Tibial artery (tissue), 1 donor: ENCODE measurements around the gene PTGS1.

DNA sequence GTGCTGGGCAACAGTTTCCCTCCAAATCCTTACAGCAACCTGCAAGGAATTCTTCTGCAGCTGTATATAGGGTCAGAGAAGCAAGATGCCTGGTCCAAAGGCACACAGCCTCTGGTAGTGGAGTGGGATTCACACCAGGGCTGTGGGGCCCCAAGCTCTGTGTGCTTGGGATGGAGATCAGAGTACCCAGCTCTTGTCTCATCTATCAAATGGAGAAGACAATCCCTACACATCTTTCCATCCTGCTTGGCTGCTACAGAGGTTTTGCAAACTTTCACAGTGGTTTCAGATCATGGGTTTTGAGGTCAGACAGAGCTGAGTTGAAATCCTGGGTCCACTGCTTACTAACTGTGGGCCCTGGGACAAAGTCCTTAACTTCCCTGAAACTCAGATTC is 429 bp upstream of the TRAF1 start:
- PRO-cap = no peak

DNA sequence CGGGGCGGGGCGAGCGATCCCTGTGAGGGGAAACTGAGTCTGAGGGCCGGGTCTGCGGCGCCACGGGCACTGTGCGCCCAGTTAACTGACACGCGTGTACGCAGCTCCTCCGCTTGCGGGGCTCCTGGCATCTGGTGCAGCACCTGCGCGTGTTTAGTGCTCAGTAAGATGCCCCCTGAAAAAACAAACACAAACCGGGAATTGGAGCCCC is 2.6 kb upstream of the TRAF1 start:
- PRO-cap = no peak

- PRO-cap = no peak
Measured at GRCh38 chr9:121287385-121287750, 19.4 kb downstream of the GSN start.

- PRO-cap = no peak
Measured at GRCh38 chr9:121288811-121289857, 21.2 kb downstream of the GSN start.

DNA sequence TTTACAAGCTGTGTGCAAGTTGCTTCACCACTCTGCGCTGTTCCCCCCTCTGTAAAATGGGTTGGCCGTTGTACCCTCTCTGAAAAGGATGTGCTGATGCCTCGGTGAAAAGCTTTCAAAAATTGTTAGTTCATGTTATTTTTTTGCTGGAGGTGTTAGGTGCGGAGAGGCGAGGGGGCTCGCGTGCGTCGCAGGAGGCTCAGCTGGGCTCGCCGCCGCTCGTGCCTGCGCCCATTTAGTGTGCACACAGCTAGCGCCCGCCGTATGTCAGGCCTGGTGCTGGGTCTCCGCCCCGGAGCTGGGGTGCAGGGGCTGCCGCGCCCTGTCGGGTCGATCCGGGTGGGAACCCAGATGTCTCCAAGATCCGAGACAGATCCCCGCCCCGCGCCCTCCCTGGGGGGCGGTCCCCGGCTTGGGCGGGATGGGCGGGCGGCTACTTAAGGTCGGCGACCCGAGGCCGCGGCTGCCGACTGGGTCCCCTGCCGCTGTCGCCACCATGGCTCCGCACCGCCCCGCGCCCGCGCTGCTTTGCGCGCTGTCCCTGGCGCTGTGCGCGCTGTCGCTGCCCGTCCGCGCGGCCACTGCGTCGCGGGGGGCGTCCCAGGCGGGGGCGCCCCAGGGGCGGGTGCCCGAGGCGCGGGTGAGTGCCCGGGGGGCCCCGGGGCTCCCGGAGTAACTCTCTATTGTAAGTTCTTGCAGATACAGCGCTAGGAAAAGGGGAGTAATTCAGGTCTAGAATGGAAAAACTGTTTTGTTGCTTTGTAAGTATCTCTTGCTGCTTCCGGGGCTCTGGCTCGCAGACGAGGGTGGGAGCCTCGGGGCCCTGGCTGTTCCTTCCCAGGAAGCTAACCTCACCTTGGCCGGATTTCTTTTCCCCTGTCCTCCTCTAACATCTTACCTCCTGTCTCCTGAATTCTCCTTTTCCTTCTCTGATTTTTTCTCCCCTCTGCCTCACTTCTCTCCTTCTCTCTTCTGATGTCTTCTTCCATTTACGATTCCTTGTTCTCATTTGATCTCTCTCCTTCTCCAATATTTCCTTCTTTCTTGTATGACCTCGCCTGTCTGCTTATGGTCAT is 31.7 kb downstream of the GSN start:
- PRO-cap = bidirectional peak, plus-strand start at position 466 of the sequence, minus-strand start at position 530 of the sequence

DNA sequence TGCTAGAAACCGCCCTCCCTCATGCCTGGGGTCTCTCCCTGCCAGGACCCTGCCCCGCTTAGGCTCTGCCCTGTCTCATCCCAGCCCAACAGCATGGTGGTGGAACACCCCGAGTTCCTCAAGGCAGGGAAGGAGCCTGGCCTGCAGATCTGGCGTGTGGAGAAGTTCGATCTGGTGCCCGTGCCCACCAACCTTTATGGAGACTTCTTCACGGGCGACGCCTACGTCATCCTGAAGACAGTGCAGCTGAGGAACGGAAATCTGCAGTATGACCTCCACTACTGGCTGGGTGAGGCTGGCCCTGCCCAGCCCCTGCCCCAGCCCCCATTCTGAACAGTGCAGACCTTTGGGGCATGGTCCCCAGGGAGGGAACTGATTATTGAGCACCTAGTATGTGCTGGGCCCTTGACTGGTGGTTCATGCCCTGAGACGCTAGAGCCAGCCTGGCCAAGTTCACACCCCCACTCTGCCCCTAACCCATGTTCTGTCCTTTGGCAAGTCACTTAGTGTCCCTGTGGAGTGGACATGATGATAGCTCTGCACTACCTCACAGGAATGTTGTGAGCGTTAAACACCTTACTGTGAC is 34.0 kb downstream of the GSN start:
- PRO-cap = no peak

GRCh38 chr9:121305517-121306216 is 37.7 kb downstream of the GSN start:
- PRO-cap = bidirectional peak, plus-strand start at chr9:121305948, minus-strand start at chr9:121305759

DNA sequence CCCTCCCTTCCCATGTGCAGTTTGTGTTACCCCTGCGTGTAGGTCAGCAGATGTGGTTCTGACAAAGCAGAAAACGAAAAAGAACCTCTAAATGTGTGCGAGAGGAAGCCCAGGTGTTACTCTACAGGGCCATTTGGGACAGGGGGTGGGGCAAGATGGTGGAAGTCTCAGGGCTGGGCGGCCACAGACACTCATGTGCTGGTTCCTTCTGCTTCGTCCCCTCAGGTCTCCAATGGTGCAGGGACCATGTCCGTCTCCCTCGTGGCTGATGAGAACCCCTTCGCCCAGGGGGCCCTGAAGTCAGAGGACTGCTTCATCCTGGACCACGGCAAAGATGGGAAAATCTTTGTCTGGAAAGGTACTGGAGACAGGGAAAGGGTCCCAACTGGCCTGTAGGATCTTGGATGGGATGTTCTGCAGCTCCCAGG is 48.9 kb downstream of the GSN start:
- PRO-cap = no peak

GRCh38 chr9:121321920-121322850 is 47.9 kb downstream of the STOM start:
- PRO-cap = no peak

DNA sequence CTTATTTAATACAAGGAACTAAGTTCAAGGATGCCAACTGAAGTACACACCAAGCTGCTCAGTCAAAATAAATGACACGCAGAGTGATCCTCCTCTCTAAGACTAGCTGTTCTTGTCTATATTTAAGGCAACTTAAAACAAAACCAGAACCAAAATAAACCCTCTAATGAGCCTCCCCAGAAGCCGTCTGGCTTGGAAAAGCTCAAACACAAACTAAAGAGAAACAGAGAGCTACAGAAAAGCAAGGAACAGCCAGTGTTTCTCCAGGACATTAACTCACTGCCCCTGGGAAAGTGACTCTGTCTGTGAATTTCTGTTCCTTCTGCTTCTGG is 15.0 kb downstream of the GGTA1 start:
- PRO-cap = no peak

- PRO-cap = no peak
Measured at GRCh38 chr9:121499194-121499634, 430 bp downstream of the GGTA1 start.

GRCh38 chr9:121607611-121608645 is 43.5 kb upstream of the DAB2IP start:
- PRO-cap = no peak

- PRO-cap = no peak
Measured at GRCh38 chr9:121619831-121620510, 31.5 kb upstream of the DAB2IP start.

DNA sequence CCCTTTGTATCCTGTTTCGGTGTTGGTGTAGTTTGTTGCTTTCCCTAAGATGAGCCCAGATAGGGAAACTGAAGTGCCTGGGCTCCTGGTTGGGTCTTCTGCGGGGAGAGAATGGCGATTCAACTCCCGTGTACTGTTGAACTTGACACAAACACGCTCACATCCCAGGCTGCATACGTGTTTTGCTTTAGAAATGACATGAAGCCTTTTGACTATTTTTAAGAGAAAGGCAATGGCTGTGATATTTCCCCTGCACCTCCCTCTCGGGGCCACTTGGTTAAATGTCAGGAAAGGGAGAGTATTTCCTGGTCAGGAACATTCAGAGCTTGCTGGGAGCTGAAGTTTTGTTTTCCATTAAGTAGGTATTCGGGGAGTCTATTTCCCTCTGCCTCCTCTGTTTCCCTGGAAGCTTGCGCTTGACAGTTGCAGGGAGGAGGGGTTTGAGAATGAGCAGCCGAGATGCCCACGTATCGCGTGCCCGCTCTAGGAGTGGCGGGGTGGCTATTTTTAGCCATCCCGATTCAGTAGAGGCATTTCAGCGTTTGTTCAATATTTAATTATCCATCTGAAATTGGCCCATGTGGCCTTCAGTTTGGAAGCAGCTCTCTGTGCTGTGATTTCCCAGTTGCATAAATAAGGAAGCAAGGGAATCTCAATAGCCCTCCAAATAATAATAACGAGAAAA is 6.7 kb downstream of the DAB2IP start:
- PRO-cap = no peak

DNA sequence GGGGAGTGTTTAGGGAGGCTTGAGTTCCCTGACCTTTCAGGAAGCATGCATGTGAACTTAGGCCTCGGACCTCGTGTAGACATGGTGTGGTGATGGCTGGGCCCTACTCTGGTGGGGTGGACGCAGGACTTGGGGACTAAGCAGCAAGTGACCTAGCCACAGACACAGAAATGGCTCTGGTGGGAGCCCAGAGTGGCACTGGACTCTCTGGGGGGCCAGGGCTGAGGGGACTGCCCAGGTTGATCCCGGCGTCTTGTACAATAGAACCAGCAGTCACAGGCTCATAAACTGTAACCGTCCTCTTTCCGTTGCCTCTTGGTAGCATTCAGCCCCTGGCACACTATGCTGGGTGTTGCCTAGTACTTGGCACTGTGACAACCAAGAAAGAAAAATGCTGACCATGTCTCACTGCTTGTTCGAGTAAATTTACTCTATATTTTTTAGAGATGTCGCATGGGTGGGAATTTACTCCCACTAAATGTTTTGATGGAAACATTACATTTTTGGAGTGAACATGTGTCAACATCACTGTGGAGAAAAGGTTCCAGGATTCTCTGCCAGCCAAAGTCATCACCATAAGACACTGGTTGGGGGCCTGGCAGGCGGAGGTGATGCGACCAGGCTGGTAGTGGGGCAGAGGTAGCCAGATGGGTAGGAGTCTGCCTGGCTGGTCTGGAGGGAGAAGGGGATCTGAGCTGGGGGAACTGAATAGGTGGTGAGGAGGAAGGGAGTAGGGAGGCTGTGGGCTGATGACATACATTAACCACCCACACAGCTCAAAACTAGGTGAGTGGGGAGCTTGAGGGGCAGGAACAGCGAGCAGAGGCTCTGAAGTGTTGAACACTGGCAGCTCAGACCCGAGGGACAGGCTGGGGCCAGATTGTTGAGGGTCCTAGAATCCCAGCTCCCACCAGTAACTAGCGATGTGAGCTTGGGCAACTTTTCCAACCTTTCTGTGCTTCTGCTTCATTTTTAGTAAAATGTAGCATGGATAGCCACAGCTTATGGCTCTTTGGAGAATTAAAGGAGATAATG is 80.7 kb downstream of the DAB2IP start:
- PRO-cap = no peak

DNA sequence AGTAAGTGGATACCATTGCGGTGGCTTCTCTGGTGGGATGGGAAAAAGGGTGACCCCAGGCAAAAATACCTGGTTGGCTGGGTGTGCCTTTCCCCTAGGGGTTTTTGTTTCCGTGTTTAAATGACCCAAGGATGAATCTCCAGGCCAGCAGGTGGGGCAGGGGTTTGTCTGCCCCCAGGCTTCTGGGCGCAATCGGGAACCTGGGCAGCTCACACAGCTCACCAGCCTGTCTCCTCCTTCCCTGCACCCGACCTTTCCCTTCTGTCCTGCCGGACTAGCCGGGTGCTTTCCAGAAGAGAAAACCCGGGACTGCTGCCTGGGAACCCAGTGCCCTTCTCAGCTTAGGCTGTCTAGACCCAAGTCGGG is 84.3 kb downstream of the DAB2IP start:
- PRO-cap = no peak

DNA sequence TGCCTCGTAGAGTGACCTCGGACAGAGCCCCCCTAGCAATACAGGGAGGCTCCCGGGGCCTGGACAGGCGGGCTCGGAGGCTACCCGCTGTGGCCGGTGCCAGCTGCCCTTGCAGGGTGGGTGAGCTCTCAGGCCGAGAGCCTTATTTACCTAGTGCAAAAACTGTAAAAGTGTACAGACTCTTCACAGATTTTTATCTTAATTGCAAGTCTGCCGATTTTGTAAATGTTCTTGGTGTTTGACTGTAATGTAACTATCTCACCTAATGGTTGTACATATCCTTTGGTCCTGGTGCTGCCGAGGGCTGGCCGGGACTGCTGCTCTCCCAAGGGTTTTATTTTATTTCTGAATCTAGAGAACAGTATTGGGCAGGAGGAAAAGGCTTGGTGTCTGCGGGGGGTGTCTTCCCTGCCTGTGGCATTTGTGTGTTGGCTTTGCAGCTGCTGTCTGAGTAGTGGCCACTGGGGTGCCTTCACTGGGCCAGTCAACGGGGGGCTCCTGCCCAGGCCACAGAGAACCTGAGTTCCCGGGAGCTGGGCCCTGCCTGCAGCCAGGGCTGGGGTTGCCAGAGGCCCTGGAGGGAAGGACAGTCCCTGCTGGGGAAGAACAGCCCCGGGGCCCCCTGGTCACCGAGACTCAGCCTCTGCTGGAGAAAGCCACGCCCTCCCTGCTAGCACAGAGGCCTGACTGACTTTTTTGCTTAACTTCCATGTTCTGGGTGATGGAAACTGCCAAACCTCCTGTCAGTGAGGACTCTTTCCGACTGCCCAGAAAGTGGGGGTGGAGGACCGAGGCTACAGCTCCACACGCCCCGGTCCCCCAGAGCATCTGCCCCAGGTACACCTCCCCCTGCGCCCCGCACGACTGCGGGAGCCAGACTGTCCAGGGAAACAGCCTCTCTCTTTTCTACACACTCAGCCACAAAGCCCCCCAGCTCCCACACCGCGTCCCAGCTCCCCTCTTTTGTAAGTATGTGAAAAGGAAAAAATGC is 133.2 kb downstream of the DAB2IP start:
- PRO-cap = no peak

- PRO-cap = no peak
Measured at GRCh38 chr9:121821926-121822671, 170.7 kb downstream of the DAB2IP start.

- PRO-cap = no peak
Measured at GRCh38 chr9:121963450-121964259, 129.5 kb downstream of the TTLL11 start.

- PRO-cap = unidirectional peak, plus-strand start at chr9:122371052; unidirectional peak, minus-strand start at chr9:122371242
Measured at GRCh38 chr9:122370658-122371843, at the start of gene PTGS1. Gene PTGS1 (plus strand): TSS chr9:122371024.